Helper T cell (primary cell): Measurements from ENCODE around the genes TAF5L, AGT and TRIM67.

GRCh38 chr1:229624957-229625481 is 903 bp downstream of the TAF5L start:
- PRO-cap, 2 experiments: no peak in any of the 2 experiments

GRCh38 chr1:229625482-229626446 is at the start of gene TAF5L:
TAF5L (minus strand) TSS chr1:229626122.
- PRO-cap, 2 experiments: peak in 2 of 2 experiments; most common plus-strand start chr1:229626249 (in 2); most common minus-strand start chr1:229626056 (in 2)

DNA sequence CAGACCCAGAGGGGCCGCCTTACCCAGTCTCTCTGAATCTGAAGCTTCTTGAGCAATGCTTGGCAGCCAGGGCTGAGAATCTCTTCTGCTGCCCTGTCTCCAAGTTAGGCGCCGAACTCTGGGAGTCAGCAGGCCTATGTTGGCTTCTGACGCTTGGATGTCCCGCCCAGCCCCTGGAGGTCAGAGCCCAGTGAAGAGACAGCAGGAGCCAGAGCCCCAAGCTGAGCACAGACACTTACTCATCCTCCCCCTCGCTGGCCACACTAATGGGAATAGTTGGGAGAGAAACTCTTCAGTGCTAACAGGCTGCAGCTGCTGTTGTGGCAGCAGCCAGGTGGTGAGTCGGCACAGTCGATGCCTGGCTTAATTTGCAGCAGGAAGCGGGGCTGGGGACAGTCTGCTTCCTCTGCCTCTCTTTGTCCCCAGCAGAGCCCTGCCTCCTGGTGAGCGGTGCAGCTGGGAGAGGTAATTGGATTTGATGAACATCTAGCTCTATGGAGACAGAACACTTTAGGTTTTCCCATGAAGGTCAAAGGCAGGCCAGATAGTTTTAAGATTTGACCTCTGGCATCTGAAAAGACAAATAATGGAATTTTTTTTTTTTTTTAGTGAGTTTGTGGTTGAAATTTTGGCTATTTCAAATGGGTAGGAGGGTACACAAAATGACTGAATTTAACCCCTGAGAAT is 68.3 kb downstream of the URB2 start:
- PRO-cap, 2 experiments: no peak in any of the 2 experiments

- PRO-cap, 2 experiments: no peak in any of the 2 experiments
These were observed 187.2 kb upstream of the GALNT2 start for GRCh38 chr1:229879779-229880264.

- PRO-cap, 2 experiments: no peak in any of the 2 experiments
These were observed 178.0 kb upstream of the GALNT2 start for GRCh38 chr1:229888752-229889665.

DNA sequence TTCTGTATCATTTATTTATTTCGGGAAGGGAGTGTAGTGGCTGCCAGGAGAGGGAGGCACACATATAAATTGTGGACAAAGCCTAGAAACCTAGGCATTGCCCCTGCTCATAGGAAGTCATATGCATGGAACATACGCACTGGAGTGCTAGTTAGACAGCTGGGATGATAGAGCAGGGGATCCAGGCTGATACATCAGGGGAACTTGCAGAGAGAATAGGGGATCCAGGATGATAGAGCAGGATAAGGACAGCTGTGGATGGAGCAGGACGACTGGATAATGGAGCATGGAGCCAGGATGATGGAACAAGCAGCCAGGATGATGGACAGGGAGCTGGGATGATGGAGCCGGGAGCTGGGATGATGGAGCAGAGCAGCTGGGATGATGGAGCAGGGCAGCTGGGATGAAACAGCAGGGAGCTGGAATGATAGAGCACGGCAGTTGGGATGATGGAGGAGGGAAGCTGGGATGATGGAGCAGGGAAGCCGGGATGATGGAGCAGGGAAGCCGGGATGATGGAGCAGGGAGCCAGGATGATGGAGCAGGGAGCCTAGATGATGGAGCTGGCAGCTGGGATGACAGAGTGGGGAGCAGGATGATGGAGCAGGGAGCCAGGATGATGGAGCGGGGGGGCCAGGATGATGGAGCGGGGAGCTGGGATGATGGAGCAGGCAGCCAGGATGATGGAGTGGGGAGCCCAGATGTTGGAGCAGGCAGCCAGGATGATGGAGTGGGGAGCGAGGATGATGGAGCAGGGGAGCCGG is 15.7 kb downstream of the GALNT2 start:
- PRO-cap, 2 experiments: no peak in any of the 2 experiments

- PRO-cap, 2 experiments: no peak in any of the 2 experiments
These were observed 23.0 kb downstream of the GALNT2 start for GRCh38 chr1:230089784-230090642.

DNA sequence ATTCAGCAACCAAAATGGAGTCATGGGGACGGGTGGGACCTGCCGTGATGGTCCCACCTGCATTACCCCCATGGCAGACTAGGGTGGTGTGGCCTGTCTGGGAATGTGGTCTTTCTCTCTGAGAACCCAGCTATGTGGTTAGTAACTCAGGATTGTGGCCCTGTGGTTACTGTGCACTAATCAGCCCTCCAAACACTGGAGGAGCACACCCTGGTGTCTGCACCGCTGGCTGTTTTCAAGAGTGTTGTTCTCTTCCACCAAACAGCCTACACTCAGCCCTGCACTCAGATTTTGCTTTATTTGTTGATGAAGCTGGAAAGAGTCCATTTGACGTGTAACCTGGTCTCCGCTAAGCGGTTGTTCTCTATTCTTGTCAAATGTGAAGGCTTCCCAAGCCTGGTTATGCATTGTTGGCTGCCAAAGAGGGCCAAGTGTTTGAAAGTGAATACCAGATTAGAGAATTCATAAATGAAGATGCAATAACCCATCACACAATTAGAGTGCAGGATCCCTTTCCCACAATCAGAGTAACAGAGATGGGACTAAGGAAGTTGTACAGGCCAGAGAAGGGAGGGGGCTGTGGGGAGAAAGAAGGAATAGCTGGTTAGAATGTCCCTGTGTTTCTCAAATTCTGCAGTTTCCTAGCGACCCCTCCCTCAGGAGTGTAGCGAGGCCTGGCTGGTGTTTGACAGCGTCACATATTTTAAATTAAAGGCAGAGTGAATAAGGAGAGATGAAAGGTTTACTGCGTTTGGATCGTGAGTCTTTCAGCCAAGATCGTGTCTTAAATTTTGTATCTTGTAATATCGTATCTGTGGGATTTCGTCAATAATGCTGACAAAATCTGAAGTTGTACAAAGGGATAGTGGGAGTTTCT is 57.9 kb downstream of the GALNT2 start:
- PRO-cap, 2 experiments: no peak in any of the 2 experiments

DNA sequence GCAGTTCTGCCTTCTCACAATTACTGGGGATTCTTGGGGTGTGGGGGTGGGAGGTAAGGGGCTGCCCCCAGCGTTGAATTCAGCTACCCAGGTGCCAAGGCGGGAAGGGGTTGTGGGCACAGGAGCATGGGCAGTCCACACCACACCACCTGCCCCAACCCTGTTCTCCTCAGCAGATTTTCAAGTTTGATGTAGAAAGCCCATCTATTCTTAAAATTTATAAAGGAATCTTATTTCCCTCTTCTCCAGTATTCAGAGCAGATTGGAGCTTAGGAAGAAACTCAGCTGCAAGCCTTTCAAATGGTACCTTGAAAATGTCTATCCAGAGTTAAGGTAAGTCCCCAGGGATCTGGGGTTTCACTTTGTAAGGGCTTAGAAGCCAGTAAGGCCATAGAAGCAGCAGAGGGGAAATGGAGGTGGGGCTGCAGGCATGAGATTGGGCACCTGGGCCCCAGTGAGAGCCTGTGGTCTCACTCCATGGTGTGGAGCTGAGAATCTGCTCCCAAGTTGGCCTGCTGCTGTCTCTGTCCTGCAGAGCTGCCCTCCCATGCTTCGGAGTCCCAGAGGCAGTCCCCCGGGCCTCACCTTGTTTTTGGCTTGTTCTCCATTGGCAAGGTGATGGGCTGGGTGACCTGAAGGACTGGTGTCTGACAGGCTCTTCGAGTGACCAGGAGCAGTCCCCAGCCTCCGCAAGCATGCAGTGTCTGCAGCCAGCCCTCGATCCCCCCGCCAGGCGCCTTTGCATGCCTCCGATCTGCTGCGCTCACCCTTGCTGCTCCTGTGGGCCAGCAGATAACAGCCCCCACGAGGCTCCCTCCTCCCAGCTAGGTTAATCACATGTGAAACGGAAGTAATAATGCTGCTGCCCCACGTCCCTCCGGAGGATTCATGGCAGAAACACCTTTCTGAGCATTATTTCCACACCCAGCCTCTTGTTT is 163.2 kb downstream of the PGBD5 start:
- PRO-cap, 2 experiments: no peak in any of the 2 experiments

- PRO-cap, 2 experiments: no peak in any of the 2 experiments
These were observed 44.0 kb downstream of the PGBD5 start for GRCh38 chr1:230381999-230382755.

DNA sequence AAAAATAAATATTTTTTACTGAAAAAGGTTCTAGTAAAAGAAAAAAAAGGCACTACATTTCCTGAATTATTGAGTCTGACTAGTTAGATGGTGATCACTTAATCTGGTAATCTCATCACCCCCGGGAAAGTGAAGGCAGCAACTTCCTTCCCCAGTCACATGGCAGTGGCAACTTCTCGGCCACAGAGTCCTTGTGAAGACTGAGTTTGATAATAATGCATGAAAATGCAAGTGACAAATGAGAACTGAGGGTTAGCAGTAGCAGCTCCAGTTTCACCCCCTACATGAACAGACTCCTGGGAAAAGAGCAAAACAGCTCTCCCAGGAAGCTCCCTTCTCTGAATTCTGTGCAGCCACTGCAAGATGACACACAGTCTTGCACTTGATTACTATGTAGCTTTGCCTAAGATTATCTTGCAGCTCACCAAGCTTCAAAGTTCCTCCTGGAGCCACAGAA is 4.8 kb downstream of the PGBD5 start:
- PRO-cap, 2 experiments: no peak in any of the 2 experiments

- PRO-cap, 2 experiments: no peak in any of the 2 experiments
These were observed at the start of gene AGT for GRCh38 chr1:230713806-230714742. AGT (minus strand) TSS chr1:230714122.

- PRO-cap, 2 experiments: no peak in any of the 2 experiments
These were observed 10.9 kb downstream of the CAPN9 start for GRCh38 chr1:230758084-230758575.

DNA sequence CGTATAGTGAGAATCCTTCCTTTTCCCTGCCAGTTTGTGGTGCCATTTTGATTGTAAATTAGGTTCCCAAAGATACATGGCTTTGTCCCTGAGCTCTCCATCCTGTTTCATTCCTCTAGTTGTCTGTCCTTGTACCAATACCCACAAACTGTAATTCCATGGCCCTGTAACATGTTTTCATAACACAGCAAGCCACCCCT is 33.4 kb downstream of the C1orf198 start:
- PRO-cap, 2 experiments: no peak in any of the 2 experiments

- PRO-cap, 2 experiments: no peak in any of the 2 experiments
These were observed 441 bp downstream of the C1orf198 start for GRCh38 chr1:230867719-230868440.

GRCh38 chr1:231161662-231162445 is at the start of gene TRIM67:
TRIM67 (plus strand) TSS chr1:231162058.
- PRO-cap, 2 experiments: no peak in any of the 2 experiments

GRCh38 chr1:231334073-231334631 is 3.5 kb downstream of the EXOC8 start:
- PRO-cap, 2 experiments: no peak in any of the 2 experiments

- PRO-cap, 2 experiments: no peak in any of the 2 experiments
These were observed 26.2 kb downstream of the SPRTN start for GRCh38 chr1:231364197-231364876.

DNA sequence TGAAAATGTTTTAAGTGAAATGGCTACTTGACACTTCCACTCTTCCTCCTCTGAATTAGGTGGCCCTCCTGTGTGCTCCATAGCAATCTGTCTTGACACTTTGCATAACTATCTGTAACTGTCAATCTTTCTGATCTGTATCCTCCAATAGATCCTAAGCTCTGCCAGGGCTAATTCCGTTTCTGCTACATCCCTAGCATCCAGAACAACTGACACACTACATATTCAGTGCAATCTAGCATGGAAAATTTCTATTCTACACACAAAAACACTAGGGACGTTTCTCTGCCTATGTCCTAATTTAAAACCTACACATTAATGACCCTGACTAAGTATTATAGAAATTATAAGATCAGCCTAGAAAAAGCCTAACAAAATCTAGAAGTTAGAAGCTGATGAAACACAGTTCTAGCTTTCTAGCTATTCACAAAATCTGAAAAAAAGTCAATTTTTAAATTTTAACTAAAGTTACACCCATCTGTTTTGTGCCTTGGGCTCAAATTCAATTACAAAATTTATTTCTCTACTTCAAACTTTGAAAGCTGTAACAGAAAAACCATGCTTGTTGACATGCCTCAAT is 34.1 kb downstream of the SPRTN start:
- PRO-cap, 2 experiments: no peak in any of the 2 experiments

DNA sequence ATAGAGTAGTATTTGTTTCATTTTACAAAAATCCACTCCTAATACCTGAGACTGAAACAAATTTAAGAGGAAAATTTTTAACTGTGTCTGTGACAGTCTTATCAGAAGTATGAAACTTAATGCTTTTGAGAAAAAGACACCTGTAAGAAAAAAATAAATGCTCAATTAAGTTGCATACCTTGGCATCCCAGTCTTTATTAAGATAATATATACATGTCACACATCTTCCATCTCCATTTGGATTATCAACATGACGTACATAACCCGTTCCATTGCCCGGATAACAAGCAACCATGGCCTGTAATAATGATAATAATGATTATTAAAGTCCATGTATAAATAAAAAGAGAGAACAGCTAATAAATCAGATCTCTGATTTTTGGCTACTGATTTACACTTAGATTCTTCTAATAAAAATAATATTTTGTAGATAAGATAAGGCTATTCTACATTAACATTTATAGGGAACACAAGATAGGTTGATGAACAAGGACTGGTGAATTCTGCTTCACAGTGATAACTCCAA is 35.8 kb downstream of the SPRTN start:
- PRO-cap, 2 experiments: no peak in any of the 2 experiments